Glomerular endothelial cell (primary cell): ENCODE measurements around the gene C4orf19.

DNA sequence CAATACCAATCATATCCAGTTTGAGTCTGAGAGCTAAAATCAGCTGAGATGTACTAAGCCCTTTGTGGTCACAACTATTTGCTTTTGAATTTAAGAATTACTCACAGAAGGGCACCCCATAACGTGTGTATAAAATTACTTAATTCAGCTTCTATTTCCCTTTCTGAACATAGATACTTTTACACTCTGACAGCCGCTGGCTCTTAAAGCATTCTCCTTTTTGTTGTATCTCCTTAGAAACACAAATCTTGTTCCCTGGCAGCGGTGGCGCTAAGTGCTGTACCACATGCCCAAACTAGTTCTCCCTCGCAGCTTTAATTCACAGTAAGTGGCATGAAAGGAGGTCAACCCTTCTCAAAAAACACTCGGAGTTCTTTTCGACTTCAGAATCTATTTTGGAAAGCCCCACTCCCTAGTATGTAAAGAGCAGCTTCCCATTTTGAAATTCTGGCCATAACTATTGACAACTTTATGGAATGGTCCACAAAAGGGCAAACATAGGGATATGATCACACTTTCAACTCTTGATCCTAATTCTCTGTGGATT is 14.9 kb upstream of the PPARGC1A start:
- RAMPAGE, long total RNA, result no peak

DNA sequence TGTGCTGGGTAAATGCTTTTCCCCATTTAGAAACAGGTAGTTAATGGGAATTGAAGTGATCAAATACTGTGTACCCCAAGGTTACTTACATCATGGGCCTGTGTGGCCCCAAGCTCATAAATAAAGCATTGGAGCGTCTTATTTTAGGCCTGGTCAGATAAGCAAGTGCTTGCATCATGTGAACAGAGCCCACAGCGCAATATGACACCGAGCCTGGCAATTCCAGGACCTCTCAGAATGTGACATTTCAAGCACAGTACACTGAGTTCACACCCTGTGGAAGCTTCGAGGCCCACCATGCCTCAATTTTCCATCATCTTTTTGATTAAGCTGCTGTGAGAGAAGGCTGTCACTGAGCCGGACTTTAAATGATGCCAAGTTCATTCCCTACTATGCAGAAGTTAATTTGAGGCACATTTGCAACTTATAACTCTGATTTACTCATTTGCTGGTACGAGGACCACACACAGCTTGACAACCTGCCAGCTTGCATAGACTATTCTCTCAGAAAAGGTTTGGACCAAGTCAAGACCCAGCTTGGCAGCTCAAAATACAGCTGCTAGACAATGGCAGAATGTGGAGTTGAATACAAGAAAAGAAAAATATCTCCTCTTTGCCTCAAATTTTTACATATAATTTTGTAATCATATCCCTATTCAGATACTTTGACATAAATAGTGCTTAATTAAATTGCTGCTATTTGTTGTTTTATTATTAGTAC is 339.0 kb downstream of the DHX15 start:
- RAMPAGE, long total RNA, result no peak

DNA sequence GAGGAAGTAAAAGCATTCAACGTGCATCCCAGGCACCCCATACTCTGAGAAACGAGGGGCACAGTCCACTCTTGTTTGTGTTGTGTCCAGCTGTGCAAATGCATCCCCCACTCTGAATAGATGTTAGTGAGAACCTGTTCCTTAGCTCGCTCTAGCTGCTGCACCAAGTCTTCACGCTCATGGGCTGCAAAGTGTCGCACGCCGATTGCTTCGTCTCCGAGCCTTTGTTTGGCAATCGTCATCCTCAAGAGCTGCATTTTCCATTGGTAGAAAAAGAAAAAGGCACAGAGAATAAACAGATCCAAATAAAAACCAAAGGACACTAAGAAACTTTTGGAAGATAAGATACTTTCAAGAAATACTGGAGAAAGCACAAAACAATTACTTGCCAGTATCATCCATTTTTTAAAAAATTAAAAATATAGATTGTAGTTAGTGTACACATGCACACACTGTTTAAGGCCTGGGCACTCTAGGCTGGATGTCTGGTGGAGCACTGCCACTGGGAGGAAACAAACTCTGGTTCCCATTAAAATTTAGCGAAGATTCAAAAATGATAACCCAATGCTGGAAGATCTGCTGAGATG is 42.7 kb downstream of the SOD3 start:
- RAMPAGE, long total RNA, result no peak

DNA sequence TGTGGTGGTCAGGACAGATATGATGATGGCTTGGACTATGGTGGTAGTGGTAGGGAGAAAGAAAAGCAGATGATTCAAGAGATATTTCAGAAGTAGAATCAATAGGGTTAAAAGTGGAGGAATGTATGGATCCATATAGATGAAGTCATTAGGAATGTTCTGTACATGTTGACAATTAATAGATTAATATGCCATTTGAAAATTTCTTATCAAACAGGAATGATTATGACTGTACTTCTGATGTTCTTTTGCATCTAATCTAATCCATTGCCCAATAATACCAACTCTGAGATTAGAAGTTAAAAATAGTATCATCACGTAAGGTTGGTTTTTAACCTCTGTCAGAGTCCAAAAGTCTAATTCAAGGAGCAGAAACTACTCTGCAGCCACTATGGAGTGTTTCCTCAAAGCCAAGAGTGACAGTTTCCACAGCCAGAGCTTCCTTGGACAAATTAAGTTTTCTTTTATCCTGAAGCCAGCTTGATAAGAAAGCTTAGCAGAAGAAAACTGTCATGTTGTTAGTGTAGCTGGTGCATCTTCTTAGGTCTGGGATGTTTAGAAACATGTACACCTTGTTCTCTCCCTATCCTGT is 20.6 kb upstream of the PI4K2B start:
- RAMPAGE, long total RNA, result no peak

DNA sequence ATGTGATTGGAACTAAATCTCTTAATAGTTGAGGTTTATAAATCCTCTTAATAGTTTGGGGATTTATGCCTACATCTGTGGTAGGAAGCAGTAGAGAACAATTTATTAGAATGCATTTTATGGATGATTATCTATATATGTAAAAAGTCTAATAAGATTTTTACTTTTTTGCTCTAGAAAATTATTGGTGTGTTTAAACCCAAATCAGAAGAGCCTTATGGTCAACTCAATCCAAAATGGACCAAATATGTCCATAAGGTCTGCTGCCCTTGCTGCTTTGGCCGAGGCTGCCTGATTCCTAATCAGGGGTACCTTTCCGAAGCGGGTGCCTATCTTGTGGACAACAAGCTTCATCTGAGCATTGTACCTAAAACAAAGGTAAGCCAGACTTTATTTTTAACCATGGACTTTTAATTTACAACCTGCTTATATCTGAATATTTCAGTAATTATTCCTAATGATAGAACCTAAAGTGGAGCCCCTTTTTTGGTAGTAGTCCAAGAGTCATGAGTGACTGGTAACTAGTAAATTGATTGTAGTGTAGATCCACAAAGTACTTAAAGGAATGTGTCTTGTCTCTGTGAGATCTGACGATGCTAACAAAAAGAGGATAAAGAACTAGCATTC is 21.2 kb downstream of the PI4K2B start:
- RAMPAGE, long total RNA, result no peak

DNA sequence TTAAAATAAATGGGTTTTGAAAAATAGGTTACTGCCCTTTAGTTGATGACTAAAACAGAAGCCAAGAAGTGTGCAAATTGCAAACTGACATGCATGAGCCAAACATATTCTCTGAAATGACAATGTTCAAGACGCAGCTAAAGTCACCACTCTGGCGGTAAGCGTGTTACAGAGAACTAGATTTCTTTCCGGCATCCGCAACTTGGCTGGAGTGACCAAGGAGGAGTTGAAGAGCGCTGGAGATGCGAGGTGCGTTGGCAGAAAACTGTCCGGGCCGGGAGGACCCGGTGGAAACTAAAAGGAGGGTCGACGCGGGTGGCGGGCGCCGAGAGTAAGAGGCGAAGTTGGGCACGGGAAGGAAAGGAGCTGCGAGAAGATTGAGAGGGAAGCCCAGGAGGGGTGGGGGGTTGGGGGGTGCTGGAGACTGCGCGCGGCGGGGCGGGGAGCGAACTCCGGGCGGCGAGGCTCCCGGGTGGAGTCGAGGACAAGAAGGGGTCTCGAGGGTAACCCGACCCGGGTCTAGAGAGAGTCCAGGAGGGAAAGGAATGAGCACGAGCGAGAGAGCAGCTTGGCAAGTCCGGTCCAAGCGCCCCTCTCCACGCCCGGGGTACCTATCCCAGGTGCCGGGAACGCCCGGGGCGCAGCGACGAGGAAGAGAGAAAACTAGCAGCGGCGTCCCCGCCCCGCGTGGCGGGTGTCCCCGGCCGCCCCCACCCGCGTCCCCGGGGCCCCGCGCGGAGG is 713 bp downstream of the SEL1L3 start:
- RAMPAGE, long total RNA, result no peak

- RAMPAGE, long total RNA, result no peak
Observed at GRCh38 chr4:26048528-26048980, 134.5 kb downstream of the SMIM20 start.

DNA sequence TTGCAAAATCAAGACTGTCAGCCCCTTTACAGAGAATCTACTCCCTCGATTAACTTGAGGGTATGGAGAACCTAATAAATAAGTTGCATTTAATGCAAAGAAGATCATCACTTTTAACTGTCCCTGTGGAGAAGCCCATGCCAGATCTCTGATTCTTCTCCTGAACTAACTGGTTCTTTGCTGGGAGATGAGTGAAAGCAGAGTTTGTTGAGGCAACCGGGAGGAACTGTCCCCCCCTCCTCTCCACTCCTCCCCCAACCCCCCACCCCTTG is 137.0 kb downstream of the SMIM20 start:
- RAMPAGE, long total RNA, result no peak

DNA sequence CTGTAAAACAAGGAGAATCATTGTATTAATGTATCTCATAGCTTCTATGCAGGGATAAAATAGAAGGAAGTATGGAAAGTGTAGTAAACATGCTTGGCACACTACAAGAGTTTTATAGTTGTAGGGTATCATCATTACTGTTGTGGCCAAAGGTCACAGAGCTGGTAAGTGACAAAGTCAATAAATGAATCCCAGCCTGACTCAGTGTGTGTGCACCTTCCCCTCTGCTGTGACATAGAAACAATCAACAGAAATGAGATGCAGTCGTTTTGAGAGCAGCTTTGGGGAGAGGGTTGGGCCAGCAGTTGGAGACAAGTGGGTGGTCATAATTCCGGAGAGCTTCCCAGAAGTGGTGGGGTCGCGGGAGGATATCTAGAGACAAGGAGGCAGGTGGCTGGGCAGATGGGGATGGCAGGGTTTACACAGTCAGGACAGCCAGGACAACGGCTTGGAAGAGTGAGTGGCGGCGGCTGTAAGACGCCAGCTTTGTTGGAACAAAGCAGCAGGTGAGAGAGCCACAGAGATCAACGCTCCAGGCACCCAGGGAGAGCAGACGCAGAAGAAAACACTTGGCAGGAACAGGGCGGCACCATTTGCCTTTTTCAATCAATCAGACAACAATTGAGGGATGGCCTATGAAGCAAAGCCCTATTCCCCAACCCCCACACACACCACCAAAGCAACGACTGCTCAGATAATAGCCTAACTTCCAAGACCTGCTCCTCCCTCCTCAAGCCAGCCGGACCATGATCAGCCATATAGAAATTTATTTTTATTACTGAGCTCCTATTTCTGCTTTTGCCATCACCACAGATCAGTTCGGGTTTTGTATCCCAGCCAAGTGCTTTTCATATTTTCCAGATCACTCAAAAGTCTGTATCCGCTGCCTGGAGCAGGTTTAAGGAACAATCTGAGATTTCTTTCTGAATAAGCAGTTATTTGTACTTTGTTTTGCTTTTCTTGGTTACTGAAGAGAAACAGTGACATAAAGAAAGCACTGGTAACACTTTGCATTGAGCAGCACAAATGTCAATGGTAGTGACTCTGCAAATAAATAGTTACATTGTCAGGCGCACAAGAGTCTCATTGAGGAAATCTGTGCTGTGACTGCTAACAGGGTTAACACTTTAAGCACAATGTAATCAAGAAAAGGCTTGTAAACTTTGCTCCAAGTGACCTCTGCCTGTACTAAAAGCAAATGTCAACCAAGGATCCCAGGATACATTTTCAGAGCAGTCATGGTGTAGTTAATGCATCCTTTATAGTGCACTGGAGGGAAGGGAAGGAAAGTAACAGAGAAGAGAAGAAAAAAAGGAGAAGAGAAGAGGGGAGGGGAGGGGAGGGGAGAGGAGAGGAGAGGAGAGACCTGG is 81.9 kb upstream of the RBPJ start:
- RAMPAGE, long total RNA, result no peak

DNA sequence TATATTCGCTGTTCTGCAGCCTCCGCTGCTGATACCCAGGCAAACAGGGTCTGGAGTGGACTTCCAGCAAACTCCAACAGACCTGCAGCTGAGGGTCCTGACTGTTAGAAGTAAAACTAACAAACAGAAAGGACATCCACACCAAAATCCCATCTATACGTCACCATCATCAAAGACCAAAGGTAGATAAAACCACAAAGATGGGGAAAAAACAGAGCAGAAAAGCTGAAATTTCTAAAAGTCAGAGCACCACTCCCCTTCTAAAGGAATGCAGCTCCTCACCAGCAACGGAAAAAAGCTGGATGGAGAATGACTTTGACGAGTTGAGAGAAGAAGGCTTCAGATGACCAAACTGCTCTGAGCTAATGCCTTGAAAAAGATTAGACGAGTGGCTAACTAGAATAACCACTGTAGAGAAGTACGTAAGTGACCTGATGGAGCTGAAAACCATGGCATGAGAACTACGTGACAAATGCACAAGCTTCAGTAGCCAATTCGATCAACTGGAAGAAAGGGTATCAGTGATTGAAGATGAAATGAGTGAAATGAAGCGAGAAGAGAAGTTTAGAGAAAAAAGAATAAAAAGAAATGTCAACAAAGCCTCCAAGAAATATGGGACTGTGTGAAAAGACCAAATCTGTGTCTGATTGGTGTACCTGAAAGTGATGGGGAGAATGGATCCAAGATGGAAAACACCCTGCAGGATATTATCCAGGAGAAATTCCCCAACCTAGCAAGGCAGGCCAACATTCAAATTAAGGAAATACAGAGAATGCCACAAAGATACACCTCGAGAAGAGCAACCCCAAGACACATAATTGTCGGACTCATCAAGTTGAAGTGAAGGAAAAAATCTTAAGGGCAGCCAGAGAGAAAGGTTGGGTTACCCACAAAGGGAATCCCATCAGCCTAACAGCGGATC is 111.1 kb downstream of the TBC1D19 start:
- RAMPAGE, long total RNA, result no peak

DNA sequence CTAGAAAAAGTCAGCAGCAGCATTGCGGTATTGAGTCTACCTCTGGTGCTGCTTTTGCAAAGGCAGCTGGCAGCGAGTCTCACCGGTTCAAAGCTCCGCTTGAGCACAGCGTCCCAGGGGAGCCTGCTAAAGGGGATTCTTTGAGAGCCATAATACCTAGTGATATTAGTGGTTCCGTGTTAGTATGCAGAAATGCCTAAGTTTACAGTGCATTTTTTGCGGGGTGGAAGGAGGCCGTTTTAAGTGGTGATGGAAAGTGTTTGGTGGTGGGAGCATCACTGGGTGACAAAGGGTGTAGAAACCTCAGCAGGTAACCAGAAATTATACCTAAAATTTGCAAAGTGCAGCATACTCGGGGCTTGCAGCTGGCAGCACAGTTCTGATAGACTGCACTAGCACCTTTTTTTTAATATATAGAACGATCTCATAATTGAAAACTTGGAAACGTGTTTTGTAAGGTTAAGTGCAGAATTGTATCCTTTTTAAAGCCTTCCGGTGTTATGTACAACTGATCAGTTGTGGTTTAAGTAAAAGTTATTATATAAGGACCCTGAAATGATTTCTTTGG is 1.2 kb downstream of the STIM2 start:
- RAMPAGE, long total RNA, result no peak

DNA sequence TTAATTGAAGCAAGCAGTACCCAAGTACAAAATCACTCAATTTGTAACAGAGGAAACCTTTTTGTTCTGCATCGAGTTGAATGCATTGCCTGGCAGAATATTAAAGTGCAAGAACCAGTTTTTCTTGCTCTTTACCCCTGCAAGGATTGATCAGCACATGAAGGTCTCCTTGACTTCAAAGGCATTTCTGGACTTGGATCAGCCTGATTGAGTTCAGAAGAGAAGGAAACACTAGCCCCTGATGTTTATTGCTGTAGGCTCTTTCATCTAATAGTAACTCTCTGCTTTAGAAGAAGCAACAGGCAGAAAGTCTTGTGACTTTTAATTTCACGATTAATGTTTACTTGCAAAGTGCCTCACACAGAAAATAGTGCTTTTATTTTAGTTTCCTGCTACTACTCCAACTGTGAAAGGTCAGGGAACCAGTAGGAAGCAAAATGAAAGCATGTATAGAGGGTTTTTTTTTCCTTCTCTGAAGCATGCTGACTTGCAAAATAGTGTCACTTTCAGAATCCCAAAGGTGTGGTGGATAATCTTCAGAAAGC is 69.0 kb downstream of the PCDH7 start:
- RAMPAGE, long total RNA, result no peak

GRCh38 chr4:36077470-36078367 is 166.6 kb downstream of the ARAP2 start:
- RAMPAGE, long total RNA, result no peak

DNA sequence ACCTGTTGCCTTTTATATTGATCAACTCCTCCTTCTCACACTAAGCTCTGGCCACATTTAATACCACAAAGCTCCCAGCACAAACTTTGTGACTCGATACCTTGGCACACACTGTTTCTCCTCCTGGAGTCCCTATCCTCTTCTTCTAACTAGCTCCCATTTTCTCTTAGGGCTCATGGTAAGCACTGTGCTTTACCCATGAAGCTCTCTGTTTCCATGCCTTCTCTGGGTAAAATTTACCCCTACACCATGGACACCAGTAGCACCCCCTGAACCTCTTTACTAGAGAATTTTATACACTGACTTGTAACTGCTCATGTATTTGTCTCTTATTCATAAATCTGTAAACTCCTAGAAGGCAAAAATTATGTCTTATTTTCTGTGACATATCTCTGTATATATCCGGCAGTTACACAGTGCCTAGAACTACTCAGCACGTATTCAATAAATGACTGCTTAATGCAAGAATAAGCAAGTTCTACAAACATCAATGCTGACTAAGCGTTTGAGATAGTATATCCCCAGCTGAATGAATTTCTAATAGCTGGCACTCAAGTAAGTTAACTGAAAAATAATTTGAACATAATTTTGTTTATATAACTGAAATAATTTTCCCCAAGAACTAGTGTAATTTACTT is 113.8 kb downstream of the ARAP2 start:
- RAMPAGE, long total RNA, result no peak

- RAMPAGE, long total RNA, result no peak
Observed at GRCh38 chr4:36153877-36154386, 90.4 kb downstream of the ARAP2 start.

GRCh38 chr4:36243546-36243812 is 835 bp downstream of the ARAP2 start:
- RAMPAGE, long total RNA, result no peak

- RAMPAGE, long total RNA, result no peak
Observed at GRCh38 chr4:36310602-36311328, 29.3 kb downstream of the DTHD1 start.

DNA sequence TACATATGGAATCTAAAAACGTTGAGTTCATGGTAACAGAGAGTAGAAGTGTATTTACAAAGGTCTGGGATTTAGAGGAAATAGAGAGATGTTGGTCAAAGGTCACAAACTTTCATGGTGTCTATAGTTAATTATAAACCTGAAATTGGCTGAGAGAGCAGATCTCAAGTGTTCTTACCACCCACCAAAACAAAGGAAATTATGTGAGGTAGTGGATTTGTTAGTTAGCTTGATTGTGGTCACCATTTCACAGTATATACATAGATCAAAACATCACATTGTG is 22.3 kb upstream of the C4orf19 start:
- RAMPAGE, long total RNA, result no peak

GRCh38 chr4:37453725-37454193 is at the start of gene C4orf19:
Gene C4orf19 (plus strand): TSS chr4:37453925.
- RAMPAGE, long total RNA, result no peak

- RAMPAGE, long total RNA, result no peak
Observed at GRCh38 chr4:37462913-37463483, 9.3 kb downstream of the C4orf19 start.